Heart (tissue), 3 donors: Measurements from ENCODE around the gene RADIL.

DNA sequence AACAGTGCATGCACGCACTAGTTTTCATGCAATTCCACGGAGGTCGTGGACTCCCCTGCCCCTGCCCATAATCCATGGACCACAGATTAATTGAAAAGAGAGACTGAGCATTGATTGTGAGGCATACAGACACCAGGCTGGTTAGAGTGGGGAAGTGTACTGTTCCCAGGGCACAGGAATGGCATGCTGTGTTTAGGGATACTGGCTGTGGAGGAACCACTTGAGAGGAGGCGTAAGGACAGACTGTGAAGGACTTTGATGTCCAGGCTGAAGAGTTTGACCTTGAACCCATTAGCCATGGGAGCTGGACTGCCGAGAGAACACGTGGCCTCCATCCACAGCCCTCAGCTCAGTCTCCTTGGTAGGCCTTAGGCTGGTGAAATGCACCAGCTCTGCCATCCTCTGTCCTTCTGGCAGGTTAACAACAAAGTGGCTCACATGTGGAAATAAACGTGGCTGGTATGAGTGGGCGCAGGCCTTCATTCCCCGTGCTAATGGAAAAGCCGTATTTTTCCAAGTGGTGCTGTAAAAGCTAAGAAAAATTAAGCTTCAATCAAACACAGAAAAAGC is 565.6 kb downstream of the SDK1 start:
- RAMPAGE, long total RNA, 2 experiments = no peak in any of the 2 experiments

DNA sequence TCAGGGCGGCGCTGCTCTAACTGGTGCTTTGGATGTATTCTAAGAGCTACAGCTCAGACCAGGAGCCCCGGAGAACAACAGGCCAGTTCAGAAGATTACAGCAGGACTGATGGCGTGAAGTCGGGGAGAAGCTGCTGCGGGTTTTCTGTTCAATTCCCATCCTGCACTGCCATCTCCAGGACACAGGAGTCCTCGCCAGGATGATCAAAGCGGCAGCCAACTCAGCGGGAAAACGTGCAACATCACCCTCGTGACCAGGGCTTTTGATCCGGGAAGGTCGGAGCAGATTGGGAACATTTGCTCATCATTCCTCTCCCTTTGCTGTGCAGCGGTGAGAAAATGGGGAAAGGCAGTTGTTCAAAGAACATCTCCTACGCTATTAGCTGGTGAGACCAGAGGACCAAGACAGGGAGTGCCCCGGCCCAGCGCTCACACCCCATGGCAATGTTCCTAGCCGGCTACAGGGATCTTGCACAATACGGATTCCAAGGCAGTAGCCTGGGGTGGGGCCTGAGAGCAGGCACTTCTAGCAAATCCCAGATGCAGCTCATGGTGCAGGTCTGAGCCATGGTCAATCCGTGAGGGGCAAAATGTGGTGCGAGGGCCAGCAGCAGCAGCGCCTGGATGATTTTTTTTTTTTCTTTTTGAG is 50.3 kb upstream of the FOXK1 start:
- RAMPAGE, long total RNA, 2 experiments = no peak in any of the 2 experiments

DNA sequence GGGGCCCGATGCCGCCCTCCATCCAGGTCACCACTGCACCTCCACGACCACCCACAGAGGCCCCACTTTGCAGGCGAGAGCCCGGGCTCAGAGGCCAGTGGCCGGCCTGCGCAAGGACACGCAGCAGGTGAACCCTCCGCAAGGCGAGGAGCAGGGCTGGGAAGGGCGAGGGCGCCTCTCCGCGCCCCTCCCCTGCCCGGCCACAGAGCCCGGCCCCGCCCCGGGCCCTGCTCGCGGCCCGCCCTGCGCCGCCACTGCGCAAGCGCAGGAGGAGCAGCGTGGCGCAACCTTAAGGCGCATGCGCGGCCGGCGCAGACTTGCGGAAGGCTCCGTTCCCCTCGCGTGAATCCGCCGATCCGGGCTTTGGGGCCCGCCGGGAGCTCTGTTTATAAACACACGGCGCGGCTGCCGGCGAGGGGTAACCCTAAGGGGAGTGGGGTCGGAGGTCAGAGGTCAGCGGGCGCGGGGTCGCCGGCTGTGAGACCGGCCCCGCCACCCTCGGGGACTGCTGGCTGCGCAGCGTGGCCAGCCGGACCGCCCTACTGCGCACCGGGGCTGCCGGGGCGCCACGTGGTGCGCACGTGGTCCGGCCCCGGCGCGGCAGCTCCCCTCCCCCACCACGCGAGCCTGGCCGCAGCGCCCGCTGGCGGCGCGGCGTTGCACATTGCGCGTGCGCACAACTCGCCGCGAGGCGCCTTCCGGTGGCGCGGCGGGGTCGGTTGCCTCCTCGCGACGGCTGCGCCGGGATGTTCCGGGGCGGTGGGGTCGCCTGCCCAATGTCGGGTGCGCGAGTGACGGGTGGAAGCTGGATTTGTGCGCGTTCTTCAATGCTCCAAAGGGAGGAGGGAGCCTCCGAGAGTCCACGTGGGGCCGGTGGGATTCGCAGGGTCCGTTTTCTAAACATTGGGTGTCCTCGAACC is 40.3 kb upstream of the FOXK1 start:
- RAMPAGE, long total RNA, 2 experiments = start-site peak on the plus strand in 1 of 2 experiments, centred at position 719 of the sequence, 10 reads per replicate

- RAMPAGE, long total RNA, 2 experiments = no peak in any of the 2 experiments
These were observed 2.6 kb downstream of the FOXK1 start for GRCh38 chr7:4684622-4685211.

DNA sequence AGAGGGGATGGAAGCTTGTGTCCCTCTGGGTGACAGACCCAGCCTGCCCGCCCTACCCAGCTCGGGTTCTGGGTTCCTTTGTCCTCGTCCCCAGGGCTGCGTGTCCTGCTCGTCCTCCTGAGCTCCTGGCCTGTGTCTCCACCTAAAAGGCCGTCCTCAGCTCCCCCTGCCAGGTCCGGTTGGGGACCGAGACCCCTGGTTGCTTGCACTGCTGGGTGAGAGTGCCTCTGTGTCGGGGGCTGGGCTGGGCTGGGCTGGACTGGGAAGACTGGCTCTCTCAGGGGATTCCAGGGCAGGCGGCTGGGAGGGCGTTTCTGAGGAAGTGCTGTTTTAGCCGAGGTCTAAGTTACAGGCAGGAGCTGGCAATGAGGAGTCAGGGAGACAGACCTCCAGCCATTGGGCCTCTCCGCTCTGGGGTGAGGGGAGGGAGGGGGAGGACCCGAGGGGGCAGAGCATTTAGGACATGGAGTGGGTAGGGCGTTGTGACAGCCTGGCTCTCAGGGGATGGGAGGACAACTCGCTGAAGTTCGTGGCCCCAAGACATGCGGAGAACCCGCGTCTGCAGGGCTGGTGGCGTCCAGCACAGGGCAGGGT is 20.9 kb downstream of the FOXK1 start:
- RAMPAGE, long total RNA, 2 experiments = no peak in any of the 2 experiments

GRCh38 chr7:4711707-4712318 is 29.7 kb downstream of the FOXK1 start:
- RAMPAGE, long total RNA, 2 experiments = no peak in any of the 2 experiments

- RAMPAGE, long total RNA, 2 experiments = no peak in any of the 2 experiments
These were observed 30.6 kb downstream of the FOXK1 start for GRCh38 chr7:4712633-4713127.

GRCh38 chr7:4734734-4735338 is 40.6 kb upstream of the AP5Z1 start:
- RAMPAGE, long total RNA, 2 experiments = no peak in any of the 2 experiments

DNA sequence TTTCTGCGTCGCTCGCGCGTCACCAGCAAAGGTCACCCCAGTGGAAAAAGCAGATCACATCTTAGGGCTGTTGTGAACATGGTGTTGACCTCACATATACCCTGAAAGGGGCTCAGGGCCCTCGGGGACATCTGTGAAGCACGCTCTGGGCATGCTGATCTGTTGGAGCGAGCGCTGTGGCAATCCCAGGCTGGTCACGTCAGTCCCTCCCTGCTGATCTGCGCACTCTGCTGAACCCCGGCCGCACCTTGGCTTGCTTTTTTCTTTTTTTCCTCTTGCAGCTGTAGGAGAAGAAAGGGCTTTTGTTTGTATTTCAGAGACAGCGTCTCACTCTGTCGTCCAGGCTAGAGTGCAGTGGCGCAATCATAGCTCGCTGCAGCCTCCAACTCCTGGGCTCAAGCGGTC is 33.3 kb upstream of the AP5Z1 start:
- RAMPAGE, long total RNA, 2 experiments = no peak in any of the 2 experiments

DNA sequence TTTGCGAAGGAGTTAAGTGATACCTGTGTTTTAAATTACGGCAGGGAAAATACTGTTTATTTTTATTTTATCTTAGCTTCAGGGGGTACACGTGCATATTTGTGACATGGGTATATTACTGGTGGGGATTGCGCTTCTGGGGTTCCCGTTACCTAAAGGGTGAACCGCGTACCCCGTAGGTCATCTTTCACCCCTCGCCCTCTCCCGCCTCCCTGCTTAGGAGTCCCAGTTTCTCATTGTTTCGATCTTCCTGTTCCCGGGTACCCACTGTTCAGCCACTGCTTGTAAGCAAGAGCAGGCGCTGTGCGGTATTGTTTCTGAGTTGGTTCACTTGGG is 31.3 kb upstream of the AP5Z1 start:
- RAMPAGE, long total RNA, 2 experiments = no peak in any of the 2 experiments

DNA sequence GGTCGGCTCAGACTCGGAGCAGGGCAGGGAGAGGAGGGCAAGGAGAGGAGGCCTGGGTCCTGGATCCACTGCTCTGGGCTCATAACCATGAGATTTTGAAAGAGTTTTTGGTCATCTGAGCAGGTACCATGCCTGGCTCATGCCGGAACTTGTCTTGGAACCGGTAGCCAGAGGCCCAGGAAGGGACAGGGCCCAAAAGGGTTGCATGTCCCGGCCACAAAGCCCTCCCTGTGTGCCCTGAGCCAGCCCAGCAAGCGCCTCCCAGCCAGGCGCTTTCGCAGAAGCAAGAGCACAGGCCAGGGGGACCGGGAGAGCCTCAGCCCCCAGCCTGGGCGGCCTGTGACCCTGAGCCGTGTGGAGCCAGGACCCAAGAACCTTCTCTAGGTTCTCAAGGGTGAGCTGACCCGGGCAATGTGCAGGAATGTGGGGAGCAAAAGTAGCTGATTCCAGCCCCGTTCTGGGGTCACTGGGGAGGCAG is 10.3 kb upstream of the AP5Z1 start:
- RAMPAGE, long total RNA, 2 experiments = no peak in any of the 2 experiments

- RAMPAGE, long total RNA, 2 experiments = no peak in any of the 2 experiments
These were observed 37.4 kb downstream of the PAPOLB start for GRCh38 chr7:4824336-4824943.

DNA sequence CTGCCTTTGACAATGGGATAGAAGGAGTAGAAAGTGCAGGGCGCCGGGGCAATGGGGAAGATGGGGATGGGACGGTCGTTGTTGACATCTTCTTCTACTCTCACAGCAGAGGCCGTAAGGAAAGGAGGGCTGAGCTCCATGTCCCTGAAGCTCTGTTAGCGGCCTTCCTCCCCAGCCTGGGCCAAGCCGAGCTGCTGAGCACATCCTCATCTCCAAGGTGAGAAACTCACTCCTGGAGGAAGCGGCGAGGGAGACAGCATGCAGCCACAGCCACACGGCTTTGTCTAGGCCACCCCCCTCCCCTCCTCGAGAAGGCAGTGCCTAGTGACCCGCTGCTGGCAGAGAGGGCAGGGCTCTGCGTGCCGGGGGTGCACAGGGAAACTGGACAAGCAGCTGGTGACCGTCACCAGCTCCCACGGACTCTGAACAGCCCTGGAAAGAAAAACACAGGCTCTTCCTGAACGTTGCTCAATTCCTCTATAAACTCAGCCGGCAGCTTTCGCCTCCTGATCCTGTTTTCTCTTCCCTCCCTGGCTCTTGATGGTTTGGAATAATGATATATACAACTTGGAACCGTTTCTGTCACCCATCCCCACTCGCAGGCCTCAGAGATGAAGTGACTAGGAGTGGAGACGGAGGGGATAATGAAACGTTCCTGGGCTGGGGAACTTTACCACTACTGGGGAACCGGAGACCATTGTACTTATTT is 19.5 kb downstream of the PAPOLB start:
- RAMPAGE, long total RNA, 2 experiments = no peak in any of the 2 experiments

GRCh38 chr7:4882045-4882814 is 1.3 kb downstream of the RADIL start:
- RAMPAGE, long total RNA, 2 experiments = no peak in any of the 2 experiments

- RAMPAGE, long total RNA, 2 experiments = no peak in any of the 2 experiments
These were observed at the start of gene RADIL for GRCh38 chr7:4882815-4883901. RADIL (minus strand) TSS chr7:4883716.

GRCh38 chr7:5143771-5144321 is 46.2 kb upstream of the WIPI2 start:
- RAMPAGE, long total RNA, 2 experiments = no peak in any of the 2 experiments

- RAMPAGE, long total RNA, 2 experiments = no peak in any of the 2 experiments
These were observed 61.8 kb downstream of the TNRC18 start for GRCh38 chr7:5361713-5362305.

- RAMPAGE, long total RNA, 2 experiments = no peak in any of the 2 experiments
These were observed 28.2 kb downstream of the TNRC18 start for GRCh38 chr7:5395317-5395887.

DNA sequence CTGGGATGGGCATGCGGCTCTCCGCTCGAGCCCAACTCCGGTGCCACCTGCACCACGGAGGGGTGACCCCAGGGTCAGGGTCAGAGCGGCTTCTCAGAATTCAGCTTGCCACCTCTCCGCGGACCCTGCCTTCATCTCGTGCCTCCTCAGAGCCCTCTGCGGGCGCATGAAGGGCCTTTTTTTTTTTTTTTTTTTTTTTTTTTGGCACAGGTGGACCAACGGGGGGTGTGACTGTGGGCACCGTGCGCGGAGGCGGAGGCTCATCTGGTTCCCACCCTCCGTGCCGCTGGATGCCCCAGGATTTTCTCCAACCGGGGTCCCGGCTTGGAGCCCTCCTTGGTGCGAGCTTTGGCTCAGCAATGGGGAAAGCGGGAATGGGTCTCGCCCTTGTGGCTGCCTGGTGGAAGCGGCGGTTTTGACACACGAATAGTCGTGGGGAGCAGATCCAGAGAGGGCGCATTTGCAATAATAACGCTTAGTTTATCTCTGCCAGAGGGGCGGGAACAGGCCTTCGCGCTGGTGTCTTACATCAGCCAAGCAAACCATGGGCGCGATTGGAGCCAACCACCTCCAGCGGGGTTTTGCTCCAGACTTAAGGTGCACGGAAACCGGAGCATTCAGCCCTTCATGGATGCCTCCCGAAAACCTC is 5.0 kb upstream of the TNRC18 start:
- RAMPAGE, long total RNA, 2 experiments = no peak in any of the 2 experiments

DNA sequence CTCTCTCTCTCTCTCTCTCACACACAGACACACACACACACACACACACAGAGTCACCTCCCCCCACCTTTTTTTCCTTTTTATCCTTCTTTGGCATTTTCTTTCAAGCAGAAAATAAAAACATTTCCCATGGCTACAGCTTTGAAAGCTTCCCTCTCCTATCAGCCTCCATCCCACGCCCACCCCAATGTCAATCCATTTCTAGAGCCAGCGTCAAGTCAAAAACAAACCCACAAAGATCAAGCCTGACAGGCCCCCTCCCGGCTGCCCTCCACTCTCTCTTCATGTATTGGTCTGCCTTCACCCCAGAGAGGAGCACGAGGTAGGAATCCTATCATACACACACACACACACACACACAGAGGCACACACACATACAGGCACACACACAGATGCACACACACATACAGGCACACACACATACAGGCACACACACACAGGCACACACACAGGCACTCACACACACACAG is 7.9 kb upstream of the TNRC18 start:
- RAMPAGE, long total RNA, 2 experiments = no peak in any of the 2 experiments